Transverse colon (tissue), 4 donors: Measurements from ENCODE around the genes VTI1A, HABP2, NRAP and VWA2.

GRCh38 chr10:112275445-112276372, 7.5 kb upstream of the TECTB start:
- PRO-cap: no peak
- RAMPAGE, long total RNA, 4 experiments: no peak in any of the 4 experiments

DNA sequence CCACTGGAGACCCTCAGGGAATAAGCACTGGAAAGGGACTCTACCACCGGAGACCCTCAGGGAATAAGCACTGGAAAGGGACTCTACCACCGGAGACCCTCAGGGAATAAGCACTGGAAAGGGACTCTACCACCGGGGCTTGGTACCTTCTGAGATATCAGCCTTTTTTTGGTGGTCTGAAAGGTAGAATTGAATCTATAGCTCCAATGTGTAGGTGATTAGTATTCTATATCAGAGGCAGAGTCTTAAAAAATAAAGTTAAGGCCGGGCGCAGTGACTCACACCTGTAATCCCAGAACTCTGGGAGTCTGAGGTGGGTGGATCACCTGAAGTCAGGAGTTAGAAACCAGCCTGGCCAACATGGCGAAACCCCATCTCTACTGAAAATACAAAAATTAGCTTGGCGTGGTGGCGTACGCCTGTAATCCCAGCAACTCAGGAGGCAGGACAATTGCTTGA, 3.1 kb downstream of the ACSL5 start:
- PRO-cap: bidirectional peak, plus-strand start at position 289 of the sequence, minus-strand start at position 156 of the sequence
- RAMPAGE, long total RNA, 4 experiments: no peak in any of the 4 experiments

DNA sequence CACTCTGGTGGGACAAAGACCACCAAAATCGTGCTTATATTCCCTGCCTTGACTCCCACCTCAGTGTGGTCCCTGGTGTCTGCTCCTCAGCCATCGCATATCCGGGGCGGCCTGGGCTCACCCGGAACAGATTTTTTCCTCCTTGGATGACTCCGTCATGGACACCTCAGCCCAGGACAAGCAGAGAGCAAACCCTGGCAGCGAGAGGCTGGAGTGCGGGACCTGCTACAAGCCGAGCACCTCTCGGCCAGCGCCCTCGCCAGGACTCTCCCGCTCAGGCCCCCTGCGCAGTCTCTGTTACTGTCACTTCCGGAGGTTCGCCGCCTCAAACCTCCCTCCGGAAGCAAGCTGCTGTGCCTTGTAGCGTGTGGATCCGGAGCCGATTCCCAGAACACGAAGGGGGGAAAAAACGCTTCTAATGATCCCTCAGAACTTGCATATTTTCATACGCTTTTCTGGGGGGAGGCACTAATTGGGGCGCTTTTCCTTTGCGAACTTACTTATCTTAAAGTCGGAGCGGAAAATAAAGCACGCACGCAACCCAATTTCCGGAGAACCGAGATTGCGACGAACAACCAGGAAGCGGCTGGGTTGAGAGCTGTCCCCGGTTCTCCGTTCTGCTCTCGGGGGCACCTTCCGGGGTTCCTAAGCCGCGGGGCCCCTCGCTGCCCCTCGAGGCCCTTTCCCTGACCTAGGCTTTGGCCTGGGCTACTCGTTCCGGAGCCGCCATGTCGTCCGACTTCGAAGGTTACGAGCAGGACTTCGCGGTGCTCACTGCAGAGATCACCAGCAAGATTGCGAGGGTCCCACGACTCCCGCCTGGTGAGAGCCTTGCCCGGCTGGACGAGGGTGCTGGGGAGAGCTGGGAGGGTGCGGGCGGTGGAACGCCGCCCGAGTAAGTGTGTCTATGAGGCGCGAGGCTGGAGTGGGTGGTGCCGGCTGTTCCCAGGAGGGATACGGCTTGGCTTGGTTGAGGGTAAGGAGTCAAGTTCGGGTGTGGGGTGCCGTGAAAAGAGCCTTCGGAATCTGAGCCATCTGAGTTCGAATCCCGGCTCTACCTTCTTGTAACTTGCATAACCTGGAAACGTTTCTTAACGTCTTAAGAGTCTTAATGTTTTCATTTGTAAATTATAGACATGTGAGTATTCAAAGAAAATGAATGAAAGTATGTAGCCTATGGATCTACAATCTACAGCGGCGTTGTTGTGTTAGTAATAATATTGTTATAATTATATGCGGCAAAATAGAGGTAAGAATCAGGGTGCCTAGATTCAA, at the start of gene VTI1A:
Gene VTI1A (plus strand): TSS at position 570 of the 1,275 bp plus-strand sequence.
- PRO-cap: bidirectional peak, plus-strand start at position 578 of the sequence, minus-strand start at position 269 of the sequence; unidirectional peak, minus-strand start at position 956 of the sequence
- RAMPAGE, long total RNA, 4 experiments: start-site peak on the plus strand in 4 of 4 experiments, centred at positions 597 to 739 of the sequence, 100 to 1,569 reads per replicate; start-site peak on the minus strand in 4 of 4 experiments, centred at positions 243 to 280 of the sequence, 85 to 423 reads per replicate

DNA sequence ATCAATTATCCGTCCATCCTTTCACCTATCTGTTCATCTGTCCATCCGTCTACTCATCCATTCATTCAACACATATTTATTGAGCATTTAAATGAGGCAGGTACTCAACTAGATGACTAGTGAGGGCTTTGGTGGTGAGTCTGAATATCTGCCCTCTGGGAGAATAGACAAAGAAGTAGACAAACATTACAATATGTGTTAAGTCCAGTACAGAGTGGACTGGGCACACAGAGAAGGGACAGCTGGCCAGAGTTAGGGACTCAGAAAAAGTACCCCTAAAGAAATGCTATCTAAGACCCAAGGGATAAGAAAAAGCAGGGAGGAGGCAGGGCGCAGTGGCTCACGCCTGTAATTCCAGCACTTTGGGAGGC, 35.5 kb upstream of the TCF7L2 start:
- PRO-cap: no peak
- RAMPAGE, long total RNA, 4 experiments: no peak in any of the 4 experiments

DNA sequence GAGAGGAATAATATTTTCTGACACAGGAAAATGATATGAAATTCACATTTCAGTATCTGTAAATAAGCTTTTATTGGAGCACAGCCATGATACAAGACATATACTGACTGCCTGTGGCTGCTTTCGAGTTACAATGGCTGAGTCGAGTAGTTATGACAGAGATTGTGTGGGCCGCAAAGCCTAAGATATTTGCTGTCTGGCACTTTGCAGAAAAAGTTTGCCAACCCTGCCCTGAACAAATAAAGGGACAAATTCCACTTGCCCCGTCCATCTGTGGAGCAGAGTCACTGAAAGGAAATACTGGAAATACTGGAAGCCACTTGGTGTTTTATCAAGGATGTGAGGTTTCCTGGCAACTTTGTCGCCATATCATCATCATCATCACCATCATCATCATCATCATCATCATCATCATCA, 85.7 kb downstream of the TCF7L2 start:
- PRO-cap: no peak
- RAMPAGE, long total RNA, 4 experiments: no peak in any of the 4 experiments

- PRO-cap: no peak
- RAMPAGE, long total RNA, 4 experiments: no peak in any of the 4 experiments
Observed at GRCh38 chr10:113463811-113464215, 89.0 kb upstream of the HABP2 start.

DNA sequence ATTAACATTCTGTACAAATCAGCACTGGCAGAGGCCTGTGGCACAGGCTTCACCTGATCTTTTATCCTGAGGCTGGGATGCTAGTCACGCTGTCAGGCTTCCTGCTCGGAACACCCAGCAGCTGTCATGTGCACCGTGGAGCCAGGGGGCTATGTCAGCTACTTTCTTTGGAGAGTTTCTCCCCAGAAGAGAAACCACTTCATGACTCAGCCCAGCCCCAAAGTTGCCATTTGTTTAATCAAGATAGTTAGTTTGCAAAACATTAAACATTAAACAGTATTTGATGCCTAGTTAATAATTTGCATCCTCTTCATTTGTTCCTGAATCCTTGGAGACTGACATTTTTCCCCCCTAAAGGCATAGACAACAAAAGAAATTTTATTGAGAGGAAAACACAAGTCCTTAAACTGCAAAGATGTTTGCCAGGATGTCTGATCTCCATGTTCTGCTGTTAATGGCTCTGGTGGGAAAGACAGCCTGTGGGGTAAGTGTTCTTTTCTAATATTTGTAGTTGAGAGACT, at the start of gene HABP2:
Gene HABP2 (plus strand): TSS at position 347 of the 521 bp plus-strand sequence.
- PRO-cap: no peak
- RAMPAGE, long total RNA, 4 experiments: no peak in any of the 4 experiments

- PRO-cap: no peak
- RAMPAGE, long total RNA, 4 experiments: no peak in any of the 4 experiments
Observed at GRCh38 chr10:113630787-113631393, 33.0 kb downstream of the NRAP start.

GRCh38 chr10:113663789-113664486, at the start of gene NRAP:
NRAP (minus strand) TSS chr10:113664041.
- PRO-cap: no peak
- RAMPAGE, long total RNA, 4 experiments: no peak in any of the 4 experiments

GRCh38 chr10:113704731-113705289, 25.1 kb downstream of the CASP7 start:
- PRO-cap: no peak
- RAMPAGE, long total RNA, 4 experiments: start-site peak on the plus strand in 1 of 4 experiments, at chr10:113704549-113705469 at its widest, 11 reads per replicate

- PRO-cap: bidirectional peak, plus-strand start at chr10:113719224, minus-strand start at chr10:113719043
- RAMPAGE, long total RNA, 4 experiments: start-site peak on the plus strand in 3 of 4 experiments, at chr10:113719148-113719510 at its widest, 179 to 866 reads per replicate
Observed at GRCh38 chr10:113718713-113719395, 32.6 kb upstream of the PLEKHS1 start.

DNA sequence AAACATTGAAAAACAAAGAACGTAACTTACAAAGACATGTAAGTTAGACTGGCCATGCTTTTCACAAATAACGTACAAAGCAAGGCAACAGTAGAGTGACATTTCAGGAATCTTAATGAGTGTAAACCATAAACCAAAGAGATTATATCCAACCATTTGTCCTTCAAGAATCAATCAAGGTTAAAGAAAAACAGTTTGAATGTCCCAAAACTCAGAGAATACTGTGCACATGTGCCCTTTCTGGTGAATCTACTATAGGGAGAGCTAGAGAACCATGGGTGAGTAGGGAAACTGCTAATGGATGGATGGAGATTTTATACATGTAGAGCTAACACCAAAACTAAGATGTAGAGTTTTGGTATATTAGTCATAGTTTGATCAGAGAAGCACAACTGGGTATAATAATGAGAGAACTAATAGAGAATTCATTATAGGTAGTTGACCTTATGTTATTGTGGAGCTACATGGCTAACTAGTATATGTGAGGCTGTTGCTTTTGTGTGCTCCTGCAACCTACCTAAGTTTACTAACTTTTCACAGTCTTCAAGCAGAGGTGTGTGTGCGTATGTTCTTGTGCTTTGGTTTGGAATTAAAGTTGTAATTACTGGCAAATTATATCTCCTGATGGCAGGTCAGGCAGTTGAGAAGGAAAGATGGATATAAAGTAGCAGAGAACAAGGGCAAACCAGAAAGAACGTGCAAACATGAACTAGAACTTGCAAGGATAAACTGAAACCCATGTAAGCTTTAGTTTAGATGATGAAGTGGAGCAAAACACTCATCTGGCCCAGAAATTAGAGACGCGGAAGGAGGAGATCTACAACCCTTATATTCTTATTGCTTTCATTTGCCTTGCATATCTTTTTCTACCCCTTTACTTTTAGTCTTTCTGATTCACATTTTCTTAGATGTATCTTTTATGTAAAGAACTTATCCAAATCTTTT, 18.8 kb downstream of the NHLRC2 start:
- PRO-cap: no peak
- RAMPAGE, long total RNA, 4 experiments: start-site peak on the plus strand in 1 of 4 experiments, centred at position 589 of the sequence, 12 reads per replicate

- PRO-cap: no peak
- RAMPAGE, long total RNA, 4 experiments: no peak in any of the 4 experiments
Observed at GRCh38 chr10:113912555-113913335, 58.3 kb downstream of the NHLRC2 start.

- PRO-cap: unidirectional peak, minus-strand start at chr10:114001803
- RAMPAGE, long total RNA, 4 experiments: no peak in any of the 4 experiments
Observed at GRCh38 chr10:114001624-114001898, 42.1 kb upstream of the ADRB1 start.

DNA sequence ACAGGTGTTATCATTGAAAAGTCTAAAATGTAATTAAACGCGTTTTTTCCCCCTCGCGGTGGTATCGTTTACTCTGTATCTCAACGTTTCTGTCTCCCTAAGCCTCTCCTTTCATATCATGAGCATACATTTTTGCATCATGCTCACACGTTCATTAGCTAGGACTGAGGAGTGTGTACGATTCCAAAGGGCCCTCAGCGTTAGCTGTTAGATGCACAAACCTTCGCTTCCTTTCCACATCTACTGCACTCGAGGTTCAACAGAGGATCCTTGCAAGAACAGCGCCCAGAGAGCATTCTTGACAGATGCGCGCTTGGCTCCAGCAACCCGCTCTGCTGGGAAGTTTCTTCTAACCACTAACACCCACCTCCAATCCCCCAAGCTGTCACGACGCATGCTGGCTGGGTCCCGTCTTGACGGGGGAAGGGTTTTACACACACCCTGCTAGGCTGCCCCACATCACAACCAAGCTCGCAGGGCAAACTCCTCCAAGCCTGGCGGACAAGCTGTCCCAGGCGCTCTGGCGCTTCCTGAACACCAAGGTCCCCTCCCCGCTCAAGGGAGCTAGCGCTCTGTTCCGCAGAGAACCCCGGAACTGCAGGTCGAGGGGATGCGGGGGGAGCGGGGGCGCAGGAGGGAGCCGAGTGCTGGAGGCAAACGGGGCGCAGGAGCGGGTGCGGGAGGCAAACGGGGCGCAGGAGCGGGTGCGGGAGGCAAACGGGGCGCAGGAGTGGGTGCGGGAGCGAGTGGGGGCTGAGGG, 713 bp upstream of the ADRB1 start:
- PRO-cap: no peak
- RAMPAGE, long total RNA, 4 experiments: no peak in any of the 4 experiments

DNA sequence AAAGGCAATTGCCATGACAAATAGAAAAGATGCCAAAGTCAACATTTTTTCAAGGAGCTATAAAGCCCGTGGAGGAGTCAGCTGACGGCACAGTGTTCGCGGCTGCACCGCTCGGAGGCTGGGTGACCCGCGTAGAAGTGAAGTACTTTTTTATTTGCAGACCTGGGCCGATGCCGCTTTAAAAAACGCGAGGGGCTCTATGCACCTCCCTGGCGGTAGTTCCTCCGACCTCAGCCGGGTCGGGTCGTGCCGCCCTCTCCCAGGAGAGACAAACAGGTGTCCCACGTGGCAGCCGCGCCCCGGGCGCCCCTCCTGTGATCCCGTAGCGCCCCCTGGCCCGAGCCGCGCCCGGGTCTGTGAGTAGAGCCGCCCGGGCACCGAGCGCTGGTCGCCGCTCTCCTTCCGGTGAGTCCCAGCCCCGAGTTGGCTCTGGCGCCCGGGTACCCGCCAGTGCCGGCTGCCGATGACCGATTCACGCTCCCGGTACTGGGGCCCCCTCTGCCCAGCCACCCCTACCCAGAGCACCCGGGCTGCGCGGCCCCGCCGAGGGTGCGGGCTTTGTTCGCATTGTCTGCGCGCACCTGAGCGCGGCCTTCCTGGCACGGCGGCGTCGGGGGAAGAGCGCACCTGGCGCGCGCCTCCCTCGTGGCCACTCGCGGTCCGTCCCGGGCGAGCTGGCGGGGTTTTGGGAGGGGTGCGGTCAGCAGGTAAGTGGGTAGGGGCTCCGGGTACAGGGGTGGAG, at the start of gene VWA2:
Gene VWA2 (plus strand): TSS at position 90 of the 742 bp plus-strand sequence.
- PRO-cap: unidirectional peak, plus-strand start at position 90 of the sequence
- RAMPAGE, long total RNA, 4 experiments: start-site peak on the plus strand in 1 of 4 experiments, centred at position 130 of the sequence, 5 reads per replicate

GRCh38 chr10:114332301-114333371, 71.7 kb downstream of the AFAP1L2 start:
- PRO-cap: no peak
- RAMPAGE, long total RNA, 4 experiments: no peak in any of the 4 experiments

GRCh38 chr10:114343797-114344472, 60.4 kb downstream of the AFAP1L2 start:
- PRO-cap: no peak
- RAMPAGE, long total RNA, 4 experiments: no peak in any of the 4 experiments

GRCh38 chr10:114393489-114394103, 10.7 kb downstream of the AFAP1L2 start:
- PRO-cap: no peak
- RAMPAGE, long total RNA, 4 experiments: no peak in any of the 4 experiments

DNA sequence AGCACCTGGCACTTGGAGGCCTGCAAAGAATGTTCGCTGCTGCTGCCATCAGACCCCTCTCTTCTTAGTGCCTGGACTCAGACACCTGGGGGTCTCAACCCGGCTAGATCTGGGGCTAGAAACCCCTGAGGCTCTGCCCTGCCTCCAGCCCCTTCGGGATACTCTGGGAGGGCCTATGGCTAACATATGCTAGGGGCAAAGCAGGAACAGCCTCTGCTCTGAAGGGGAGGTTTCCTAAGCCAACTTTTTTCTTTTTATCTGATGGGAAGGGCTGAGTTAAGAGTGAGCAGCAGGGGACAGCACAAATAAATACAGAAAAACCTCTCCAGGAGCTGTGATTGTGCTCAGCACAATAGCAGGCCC, 22.7 kb upstream of the AFAP1L2 start:
- PRO-cap: no peak
- RAMPAGE, long total RNA, 4 experiments: no peak in any of the 4 experiments